GM19239 (cell line): Measurements from ENCODE around the genes ZNF24 and SLC39A6.

GRCh38 chr18:35029092-35029453 is 12.1 kb upstream of the MAPRE2 start:
- RRBS: no CpG with 5 or more reads among the region's 4 CpGs

GRCh38 chr18:35042373-35043559 is 1.6 kb downstream of the MAPRE2 start:
- RRBS: no CpG with 5 or more reads among the region's 10 CpGs

DNA sequence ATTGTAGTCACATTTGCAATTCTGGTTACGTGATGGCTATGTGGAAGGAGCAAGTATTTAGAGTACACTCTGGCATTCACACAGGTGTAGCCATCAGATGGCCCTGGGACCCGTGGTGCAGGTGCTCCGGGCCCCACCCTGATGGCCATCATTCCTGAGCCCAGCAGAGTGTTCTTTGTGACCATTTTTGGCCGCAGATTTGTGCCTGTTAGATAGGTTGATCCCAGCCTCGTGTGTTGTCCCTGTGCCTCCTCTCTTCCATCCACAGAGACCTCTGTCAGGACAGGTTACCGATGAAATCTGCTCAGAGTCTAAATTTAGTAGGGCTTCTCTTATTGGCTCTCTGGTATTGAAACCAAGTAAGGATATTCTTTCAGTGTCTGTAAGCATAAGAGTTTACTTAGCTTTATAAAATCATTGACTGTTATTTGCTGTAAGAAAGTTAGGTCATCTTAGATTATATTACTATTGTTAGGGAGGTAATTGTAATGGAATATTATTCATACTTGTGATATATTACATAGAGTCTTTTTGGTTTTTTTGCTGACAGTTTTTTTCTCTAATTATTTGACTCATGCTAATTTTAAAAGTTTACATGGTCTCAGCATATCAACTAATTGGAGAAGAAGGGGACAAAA is 34.0 kb downstream of the MAPRE2 start:
- RRBS: no CpG with 5 or more reads among the region's 6 CpGs

- RRBS: no CpG with 5 or more reads among the region's 3 CpGs
These were observed 43.4 kb downstream of the MAPRE2 start for GRCh38 chr18:35084510-35085048.

- RRBS: no CpG with 5 or more reads among the region's 6 CpGs
These were observed 9.8 kb upstream of the ZNF397 start for GRCh38 chr18:35231083-35231354.

DNA sequence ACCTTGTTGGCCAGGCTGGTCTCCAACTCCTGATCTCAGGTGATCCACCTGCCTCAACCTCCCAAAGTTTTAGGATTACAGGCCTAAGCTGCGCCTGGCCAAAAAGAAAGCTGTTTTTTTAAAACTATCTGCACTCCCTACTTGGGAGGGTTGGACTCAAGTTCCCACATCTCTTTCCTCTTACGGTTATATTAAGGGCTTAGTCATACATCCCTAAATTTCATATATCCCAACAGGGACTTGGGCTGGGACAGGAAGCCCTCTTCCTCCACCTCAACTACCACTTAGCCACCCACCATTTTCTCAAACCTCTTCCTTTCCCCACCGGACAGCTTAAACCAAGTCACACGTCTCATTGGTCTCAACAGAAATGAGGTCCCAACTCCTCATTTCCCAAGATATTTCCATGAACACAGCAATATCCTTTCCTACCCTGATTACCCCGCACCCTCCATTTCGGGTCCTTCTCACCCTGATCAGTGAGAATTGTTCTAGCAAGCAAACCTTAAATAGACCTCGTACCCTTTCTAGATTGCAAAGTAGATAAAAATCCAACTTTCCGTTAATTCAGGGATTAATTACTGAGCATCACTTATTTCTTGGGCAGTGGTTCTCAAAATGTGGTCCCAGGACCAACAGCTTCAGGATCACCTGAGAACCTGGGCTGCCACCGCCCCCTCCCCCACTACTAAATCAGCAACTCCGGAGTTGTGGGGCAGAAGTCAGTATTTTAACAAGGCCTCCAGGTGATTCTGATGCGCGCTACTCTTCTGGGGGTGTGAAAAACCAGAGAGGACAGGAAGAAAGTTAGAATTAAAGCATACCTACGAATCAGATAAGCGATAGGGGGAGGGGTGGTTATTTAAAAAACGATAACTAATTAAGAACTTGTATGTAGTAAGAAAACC is 602 bp downstream of the ZSCAN30 start:
- RRBS: no CpG with 5 or more reads among the region's 15 CpGs

DNA sequence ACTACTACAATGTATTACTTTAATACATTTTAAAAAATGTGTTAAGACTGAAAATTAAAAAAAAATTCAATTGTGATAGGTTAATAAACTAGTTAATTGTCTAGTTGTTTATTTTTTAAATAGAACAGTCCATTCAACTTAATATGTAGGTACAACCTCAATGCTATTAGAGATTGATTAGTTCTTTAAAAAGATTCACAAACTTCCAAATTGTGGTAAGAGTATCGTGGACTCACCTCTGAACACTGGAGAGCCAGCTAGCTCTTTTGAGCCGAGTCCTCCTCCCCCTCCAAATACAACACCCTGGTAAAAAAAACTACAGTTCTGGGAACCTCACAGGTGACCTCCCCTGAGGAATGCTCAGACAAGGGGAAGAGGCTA is 8.5 kb downstream of the ZNF24 start:
- RRBS: no CpG with 5 or more reads among the region's 2 CpGs

GRCh38 chr18:35344262-35344910 is at the start of gene ZNF24:
TSS of gene ZNF24 (minus strand) at chr18:35344420.
- RRBS: 1% methylated on average over 16 of the region's 40 CpGs

DNA sequence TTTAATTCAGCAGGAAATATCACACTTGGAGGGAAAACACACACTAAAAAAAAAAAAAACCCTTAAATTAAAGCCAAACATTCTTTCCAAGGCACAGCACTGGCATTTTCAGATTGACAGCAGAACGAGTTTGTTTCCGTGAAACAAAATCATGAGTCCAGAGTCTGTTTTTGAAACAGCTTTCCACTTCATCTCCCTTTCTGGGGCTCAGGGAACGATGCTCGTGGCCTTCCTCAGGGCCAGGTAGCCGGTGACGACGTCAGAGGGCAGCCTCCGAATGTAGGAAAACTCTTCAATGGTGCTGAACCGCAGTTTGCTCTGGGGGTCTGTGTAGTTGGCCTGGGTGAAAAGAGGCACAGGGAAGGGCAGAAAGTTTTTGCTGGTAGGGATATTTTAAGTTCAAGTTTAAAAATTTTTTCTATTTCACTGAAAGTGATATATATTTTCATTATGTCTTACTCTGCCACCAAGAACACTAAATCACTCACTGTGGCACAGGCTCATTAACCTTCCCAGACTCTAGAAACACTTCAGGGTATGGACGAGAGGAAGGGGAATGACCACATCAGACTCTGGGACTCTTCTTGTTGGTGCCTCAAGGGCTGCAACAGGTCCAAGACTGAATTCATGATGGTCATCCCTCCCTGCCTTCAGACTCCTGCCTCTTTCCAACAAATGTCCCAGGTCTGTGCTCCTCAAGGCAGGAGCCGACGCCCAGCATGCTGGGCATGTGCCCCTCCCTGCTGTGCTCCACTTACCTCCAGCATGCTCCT is 29.2 kb downstream of the INO80C start:
- RRBS: no CpG with 5 or more reads among the region's 12 CpGs

GRCh38 chr18:35516633-35517171 is 18.9 kb upstream of the INO80C start:
- RRBS: no CpG with 5 or more reads among the region's 7 CpGs

GRCh38 chr18:35523813-35524824 is 26.4 kb upstream of the INO80C start:
- RRBS: no CpG with 5 or more reads among the region's 10 CpGs

GRCh38 chr18:36107688-36108326 is 21.3 kb downstream of the SLC39A6 start:
- RRBS: no CpG with 5 or more reads among the region's 2 CpGs

- RRBS: 2% methylated on average over 20 of the region's 77 CpGs
These were observed at the start of gene SLC39A6 for GRCh38 chr18:36128843-36129602. TSS of gene SLC39A6 (minus strand) at chr18:36129340.

GRCh38 chr18:36175329-36176037 is 11.8 kb upstream of the MOCOS start:
- RRBS: no CpG with 5 or more reads among the region's 3 CpGs

DNA sequence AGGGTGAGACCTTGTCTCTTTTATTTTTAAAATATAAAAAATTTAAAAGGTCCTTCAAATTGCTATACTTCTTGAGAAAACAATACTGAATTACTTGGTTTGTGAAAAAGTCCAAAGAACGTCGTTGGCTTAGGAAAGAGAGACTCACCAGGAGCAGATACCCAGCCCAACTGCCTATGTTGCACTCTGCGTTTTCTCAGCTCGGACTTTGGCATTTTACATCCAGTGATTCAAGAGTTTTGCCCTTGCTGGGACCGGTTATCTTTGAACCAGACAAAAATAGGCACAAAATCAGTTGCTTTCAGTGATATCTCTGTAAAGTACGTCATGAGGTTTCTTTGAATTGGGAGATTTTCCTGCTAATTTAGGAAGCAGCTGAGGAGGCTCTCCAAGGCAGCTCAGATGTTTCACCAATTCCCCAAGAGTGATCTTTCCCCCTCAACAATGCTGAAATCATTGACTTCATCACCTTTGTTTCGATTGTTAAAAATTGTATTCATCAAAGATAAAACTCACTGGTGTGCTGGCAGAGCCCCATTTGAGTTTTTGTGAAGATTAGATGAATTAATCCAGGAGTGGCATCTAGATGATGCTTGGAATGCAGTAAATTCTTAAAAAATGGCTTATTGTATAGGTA is 29.3 kb downstream of the FHOD3 start:
- RRBS: no CpG with 5 or more reads among the region's 7 CpGs

DNA sequence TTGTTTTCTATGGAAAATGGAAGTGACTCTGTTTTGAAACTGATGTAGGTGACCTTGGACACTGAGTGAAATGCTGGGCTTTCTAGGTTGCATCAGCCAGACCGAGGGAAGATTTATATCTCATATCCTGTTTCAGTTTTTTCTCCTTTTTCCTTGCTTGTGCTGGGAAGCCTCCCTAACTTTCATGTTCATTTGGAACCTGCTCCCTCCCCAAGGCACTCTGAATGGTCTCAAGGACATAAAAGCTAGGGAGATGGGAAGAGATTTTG is 249.9 kb downstream of the TPGS2 start:
- RRBS: no CpG with 5 or more reads among the region's 1 CpG

- RRBS: 80% methylated on average over 3 of the region's 12 CpGs
These were observed 104.2 kb downstream of the TPGS2 start for GRCh38 chr18:36724391-36725206.

GRCh38 chr18:36786614-36787264 is 42.1 kb downstream of the TPGS2 start:
- RRBS: no CpG with 5 or more reads among the region's 5 CpGs

DNA sequence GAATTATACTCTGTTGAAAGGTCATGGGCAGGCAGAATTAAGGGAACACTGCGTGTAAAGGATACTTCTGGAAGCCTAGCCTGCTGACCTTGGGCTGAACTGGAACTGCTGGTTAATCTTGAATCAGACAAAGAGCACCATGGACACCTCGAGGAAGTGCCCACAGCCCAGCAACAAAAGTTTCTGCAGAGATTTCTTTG is 2134.4 kb upstream of the PIK3C3 start:
- RRBS: no CpG with 5 or more reads among the region's 2 CpGs